Mesangial cell (primary cell): Measurements from ENCODE around the genes ZDBF2 and ADAM23.

DNA sequence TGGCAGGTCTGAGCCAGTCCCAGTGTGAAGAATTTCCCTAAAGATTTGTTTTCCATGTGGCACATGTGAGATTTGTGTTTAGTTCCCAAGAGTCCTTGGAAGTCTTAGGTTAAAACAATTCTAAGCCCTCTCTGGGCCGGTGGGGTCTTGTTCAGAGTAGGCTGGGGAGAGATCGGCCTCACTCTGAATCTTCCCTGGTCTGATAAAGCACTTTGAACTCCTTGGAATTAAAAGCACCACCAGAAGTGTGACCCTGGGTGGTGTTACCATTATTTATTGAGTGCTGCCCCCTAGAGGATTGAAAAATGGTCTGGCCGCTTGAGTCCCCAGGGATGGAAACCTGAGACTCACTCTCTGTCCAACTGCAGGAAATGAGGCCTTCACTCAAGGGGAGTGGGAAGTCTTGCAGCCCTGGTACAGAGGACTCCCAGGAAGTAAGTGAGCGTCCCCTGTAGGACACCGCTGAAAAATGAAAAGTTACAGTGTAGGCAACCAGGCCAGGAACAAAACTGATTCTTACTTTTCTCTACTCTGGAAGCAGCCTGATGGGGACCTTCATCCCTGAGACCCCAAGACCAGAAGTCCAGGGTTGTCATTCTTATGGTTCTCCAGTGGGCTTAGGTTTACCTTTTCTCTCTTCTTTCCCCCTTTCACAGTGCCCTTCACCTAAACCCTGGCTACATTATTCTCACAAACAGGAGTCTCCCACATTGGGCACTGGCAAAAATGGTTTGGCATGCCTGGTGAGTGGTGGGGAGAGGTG, 2.3 kb upstream of the NRP2 start:
- RAMPAGE, long total RNA = no peak

DNA sequence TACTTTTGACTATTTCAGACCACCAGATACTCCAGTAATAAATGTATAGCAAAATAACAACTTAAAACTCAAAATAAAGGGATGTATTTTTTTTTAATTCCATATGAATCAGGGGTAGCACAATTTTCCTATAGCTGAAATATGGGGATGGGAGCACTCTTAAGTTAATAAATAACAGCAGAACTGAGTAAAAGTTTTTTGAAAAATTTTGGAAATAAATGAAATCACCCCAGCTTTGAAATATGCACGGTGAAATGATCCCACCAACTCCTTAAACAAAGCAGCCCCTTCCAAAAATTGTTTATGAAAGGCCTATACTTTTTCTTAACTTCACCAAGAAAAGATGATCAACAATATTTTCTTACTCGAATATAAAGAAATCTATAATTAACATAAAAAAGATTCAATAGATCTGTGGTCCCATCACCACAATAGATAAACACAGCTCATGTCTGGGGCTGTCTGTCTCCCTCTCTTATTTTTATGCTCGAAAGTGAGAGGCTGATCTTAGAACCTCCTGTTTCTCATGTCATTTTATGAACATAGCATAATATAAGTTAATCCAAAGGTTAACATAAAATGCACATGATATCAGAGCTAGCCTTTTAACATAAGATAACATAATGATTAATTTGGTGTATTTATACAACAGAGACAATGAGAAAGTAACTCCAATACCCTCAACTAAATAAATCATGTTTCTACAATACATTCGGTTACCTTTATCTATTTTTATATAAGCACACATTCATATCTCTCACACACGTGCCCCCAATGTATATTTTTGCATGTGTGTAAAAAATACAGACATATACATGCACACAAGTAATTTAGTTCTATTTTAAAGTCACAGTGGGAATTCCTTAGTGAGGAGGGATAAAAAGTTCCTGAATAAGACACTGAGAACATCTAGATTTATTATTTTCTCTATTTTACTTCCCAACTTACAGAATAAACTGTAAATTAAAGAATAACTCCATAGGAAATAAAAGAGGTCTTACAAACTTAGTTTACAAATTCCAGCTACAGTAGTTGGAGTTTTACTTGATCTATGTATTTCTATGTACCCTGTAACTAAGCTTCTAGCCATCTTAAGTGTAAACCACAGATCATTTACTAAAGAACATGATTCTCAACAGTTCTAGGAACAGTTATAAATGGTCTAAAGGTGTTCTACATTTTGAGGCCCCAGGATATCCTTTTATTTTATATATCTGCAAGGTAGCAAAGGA, 88.4 kb downstream of the INO80D start:
- RAMPAGE, long total RNA = no peak

DNA sequence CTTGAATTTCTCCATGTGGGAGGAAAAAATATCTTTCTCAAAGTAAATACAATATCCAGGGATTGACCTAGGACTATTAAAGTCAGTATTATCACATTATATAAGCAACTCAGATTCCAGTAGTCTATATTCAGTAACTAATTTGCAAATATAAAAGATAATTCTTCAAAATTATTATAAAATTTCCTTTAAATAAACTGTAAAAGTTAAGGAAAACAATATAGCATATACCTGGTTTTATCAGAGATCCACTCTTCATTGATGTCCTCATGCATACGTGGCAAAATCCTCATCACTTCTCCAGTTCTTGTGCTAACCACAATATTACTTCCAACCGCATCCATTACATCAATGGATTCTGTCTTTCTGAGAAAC, 14.6 kb downstream of the NDUFS1 start:
- RAMPAGE, long total RNA = no peak

- RAMPAGE, long total RNA = start-site peak on the plus strand at chr2:206274648-206274714, 29 reads; start-site peak on the plus strand at chr2:206275007-206275036, 72 reads
Observed at GRCh38 chr2:206274361-206275449, at the start of gene ZDBF2. Gene ZDBF2, plus strand, starts transcription at chr2:206274663.

GRCh38 chr2:206443151-206444325, at the start of gene ADAM23:
Gene ADAM23, plus strand, starts transcription at chr2:206443532.
- RAMPAGE, long total RNA = no peak

DNA sequence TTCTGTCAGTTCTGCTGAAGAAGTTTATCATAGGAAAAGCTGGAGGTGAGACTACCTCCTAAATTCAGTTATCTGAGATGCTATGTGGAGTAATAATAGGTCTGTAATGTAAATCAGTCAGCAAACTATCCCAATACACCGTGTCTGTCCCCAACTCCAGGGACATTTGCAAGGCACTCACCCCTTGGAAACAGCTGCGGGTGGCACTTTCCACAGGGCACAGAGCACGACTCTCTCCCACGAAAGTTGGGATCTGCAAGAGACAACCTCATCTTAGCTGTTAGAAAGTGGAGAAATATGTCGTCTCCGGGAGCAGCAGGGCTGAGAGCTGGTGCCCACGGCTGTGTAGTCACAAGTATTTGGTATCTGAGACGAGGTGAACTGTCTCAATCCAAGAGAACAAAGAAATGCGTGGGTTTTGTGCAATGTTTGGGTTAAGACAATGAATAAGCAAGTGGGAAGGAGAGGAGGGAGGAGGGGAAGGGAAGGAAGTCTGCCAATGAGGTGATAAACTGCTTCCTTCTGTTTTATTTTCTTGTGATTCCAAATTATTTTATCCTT, 18.2 kb downstream of the DYTN start:
- RAMPAGE, long total RNA = no peak

DNA sequence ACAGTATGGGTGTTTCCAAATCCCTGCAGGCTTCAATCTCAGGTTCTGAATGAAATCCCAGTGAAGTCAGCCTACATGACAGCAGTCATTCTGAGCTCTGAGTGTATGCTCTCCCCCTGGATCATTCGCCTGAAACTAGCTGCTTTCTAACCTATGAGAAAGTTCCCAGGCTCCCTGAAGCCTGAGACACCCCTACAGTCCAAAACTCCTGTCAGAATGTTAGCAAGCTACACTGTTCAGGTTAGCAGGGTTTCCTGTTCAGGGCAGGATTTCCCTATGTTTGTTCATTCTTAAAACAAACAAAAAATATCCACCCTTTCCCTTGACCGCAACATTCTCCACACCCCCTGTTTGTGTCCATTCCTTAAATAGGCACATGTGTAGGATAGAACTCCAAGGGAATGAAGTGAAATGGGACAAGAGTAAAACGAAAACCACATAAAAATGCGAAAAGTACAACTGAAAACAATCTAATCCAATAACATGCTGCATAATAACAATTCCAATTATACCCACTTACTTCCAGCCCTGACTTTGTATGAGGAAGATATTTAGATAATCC, 83.1 kb downstream of the KLF7 start:
- RAMPAGE, long total RNA = no peak

DNA sequence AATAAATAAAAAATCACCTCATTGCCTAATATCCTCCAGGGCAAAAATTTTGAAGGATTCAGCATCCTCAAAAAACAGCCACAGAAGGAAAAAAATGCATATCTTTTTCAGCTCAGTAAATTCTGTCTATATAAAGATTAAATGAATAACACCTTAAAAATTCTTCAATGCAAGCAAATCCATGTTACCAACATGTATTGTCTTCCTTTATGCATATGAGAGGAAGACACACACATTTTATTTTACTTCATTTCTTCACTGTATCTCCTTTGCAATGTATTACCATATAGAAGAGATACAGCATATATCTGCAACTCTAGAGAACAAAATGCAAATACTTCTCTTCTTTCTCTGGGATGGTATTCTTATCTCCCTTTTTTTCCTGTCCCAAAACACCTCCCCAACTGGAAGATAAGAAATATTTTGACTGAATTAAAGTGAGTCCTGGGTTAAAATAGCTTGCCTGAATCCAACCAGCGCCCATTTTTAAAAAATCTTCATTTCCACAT, 45.5 kb downstream of the KLF7 start:
- RAMPAGE, long total RNA = no peak

DNA sequence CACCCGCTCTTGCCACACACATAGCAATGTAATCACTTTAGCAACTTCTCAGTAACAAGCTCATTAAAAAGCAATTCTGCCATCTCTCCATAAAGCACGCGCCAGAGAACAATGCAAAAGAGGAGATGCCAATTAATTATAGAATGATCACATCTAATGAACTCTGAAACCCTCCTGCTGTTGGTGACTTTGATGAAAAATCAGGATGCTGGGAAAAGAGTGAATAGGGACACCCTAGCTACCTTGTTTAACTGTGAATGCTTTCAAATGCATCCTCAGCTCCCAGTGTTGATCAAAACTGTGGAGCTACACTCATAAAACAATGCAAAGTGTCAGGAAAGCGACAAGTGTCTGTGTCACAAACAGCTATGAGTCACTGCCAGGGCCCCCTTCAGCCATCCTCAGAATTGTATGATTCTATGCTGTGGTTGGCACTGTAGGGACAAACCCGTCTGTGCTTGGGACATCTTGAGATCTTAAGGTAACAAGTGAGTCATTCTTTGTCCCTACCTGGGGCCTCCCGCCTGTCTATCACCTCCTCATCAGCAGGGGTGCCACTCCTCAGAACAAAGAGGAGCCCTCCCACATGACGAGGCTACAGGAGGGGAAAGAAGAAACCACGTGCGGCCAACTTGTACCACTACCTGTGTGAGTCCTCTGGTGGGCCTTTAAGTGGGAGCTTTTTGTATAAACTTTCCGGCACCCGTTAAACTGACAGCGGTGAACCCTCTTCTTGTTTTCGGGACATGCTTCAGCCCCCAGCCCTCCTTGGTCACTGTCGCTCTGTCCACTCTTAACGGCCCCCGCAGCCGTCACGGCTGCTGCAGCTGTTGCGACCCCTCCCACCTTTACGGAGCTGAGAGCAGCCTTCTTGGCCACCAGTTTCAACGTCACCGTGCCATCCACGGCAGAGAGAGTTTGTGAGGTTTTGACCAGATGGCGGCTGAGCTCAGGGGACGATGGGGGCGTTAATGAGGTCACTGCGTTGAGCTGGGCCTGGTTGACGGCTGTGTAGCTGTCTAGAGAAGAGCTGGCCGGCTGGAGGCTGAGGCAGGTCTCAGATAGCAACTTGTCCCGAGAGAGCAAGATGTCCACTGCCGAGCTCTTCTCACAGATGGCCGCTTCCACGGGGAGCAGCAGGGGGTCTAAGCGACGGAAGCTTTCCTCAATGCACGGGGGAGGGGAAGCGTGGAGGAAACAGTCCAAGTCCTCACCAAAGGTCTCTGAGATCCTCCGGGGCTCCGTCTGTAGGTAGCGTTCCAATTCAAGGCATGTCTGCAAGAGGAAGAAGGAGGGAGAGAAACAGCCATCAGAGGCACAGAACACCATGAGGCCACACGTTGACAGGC, 42.1 kb downstream of the KLF7 start:
- RAMPAGE, long total RNA = no peak

- RAMPAGE, long total RNA = no peak
Observed at GRCh38 chr2:207136333-207137161, 29.2 kb downstream of the KLF7 start.

DNA sequence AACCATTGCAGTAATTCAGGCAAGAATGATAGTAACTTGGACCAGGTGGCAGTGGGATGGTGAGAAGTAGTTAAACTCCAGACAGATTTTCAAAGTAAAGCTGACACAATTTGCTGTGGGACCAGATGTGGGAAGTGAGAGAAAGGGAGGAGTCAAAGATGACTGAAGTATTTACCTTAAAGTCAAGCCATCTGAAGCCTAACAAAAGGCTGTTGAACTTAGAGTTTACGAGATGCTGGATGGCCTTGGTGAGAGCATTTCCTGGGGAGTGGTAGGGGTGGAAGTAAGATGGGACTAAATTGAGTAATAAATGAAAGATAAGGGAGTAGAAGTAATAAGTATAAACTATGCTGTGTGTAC, 163.3 kb upstream of the KLF7 start:
- RAMPAGE, long total RNA = no peak

DNA sequence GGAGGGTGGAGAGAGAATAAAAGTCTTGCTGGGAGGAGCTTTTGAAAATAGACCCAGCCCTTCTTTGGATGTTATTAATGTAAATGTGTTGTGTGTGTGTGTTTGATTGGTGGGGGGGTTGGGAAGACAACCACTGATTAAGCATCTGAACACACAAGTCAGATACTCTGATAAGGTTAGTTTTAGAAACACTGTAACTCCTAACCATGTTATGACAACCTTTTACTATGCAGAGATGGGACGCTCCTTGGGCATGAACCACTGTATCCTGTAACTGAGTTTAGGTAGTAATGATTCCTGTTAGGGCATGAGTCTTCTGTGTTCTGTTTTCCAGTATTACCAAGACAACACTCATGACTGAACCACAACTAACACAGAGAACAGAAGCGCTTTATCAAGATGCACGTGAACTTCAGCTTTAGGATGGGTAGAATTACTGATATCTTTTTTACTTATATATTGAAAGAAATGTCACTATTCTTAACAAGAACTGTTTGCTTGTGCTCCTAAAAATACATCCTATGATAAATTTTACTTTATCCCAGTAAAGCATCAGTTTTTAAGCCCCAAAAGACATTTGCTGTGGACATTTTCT, 14.1 kb upstream of the CREB1 start:
- RAMPAGE, long total RNA = no peak

DNA sequence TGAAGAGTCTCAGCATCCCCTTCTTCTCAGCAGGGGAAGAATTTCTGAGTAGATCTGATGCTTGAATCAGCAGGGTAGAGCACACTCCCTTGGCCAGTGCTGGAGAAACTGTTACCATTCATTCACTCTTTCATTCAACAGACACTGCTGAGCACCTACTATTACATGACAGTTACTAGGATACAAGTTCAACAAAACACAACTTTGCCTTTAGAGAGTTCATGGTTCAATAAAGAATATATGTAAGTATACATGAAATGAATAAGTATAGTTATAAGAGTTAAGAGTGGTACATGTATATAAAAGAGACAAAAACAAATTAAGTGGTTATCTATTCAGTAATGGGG, 5.1 kb upstream of the CREB1 start:
- RAMPAGE, long total RNA = no peak

- RAMPAGE, long total RNA = no peak
Observed at GRCh38 chr2:207584694-207585347, 40.4 kb downstream of the METTL21A start.

DNA sequence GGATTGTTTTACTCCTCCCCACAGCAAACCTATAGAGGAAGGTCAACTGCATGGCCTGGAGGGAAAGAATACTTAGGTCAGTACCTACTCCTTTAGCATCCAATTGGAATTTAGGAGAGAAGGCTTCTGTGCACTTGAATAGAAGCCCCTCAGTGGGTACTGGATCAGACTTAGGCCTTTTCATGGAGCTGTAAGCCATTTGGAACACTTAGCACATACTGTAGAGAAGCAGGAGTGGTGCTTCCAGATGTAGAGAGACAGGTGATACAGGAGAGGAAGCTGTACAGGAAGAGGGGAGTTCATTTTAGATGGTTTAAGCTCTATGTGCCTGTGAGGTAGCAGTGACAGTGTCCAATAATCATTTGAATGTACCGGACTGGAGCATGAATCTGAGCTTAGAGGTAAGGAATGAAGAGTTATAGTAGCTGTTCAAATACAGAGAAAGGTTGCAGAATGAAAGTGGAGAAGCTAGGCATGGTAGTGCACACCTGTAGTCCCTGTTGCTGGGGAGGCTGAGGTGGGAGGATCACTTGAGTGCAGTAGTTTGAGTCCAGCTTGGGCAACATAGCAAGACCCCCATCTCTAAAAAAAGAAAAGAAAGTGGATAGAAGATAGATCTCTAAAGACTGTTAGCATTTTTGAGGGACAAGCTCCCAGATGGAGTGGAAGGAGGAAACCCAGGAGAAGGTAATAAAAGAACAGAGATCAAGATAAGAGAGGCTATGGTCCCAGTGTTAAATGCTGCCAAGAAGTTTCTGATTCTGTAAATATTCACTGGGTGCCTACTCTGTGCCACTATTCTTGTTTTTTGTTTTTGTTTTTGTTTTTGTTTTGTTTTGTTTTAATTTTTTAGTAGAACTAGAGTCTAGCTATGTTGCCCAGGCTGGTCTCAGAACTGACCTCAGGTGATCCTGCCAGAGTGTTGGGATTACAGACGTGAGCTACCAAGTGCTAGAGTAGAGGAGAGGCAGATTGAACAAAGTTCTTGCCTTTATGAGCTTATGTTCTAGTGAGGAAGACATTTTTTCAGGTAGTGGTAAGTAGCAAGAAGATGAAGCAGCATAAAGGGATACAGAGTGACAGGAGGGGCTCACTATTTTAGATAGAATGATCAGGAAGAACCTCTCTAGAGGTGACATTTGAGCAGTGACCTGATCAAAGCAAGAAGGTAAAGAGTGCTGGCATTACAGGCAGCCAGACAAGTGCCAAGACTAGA, 26.3 kb downstream of the FZD5 start:
- RAMPAGE, long total RNA = no peak

- RAMPAGE, long total RNA = no peak
Observed at GRCh38 chr2:207750666-207751269, 18.9 kb downstream of the FZD5 start.

- RAMPAGE, long total RNA = no peak
Observed at GRCh38 chr2:207796625-207797513, 27.2 kb upstream of the FZD5 start.

DNA sequence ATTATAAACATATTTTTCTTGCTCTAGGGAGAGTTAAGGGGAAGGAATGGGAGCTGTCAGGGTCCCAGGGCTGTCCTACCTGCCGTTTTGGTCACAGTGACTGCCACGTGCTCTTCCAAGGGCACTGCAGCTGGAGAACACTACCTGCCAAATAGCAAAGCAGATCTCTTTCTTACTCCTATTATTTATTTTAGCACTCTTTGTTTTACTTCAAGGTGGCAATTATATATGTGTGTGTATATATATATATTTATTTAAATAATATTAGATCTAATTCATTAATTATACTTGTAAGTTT, 57.1 kb upstream of the FZD5 start:
- RAMPAGE, long total RNA = no peak

DNA sequence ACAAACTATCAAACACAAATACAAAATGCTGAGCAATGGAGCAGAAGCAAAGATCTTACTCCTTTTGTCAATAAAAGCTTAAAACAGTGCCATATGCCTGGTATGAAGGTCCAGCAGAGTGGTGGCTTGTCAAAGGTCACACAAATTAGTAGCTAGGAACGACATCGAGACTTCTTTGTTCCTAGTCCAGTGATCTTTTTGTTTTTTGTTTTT, 76.1 kb upstream of the FZD5 start:
- RAMPAGE, long total RNA = no peak

- RAMPAGE, long total RNA = no peak
Observed at GRCh38 chr2:207879302-207879753, 109.6 kb upstream of the FZD5 start.